Progenitor cell of endocrine pancreas (in vitro differentiated cells): ENCODE measurements around a stretch of chr11.

GRCh38 chr11:75303502-75304132 is 47.8 kb downstream of the ARRB1 start:
- PRO-cap: no peak

GRCh38 chr11:75337082-75337705 is 14.3 kb downstream of the ARRB1 start:
- PRO-cap: no peak

DNA sequence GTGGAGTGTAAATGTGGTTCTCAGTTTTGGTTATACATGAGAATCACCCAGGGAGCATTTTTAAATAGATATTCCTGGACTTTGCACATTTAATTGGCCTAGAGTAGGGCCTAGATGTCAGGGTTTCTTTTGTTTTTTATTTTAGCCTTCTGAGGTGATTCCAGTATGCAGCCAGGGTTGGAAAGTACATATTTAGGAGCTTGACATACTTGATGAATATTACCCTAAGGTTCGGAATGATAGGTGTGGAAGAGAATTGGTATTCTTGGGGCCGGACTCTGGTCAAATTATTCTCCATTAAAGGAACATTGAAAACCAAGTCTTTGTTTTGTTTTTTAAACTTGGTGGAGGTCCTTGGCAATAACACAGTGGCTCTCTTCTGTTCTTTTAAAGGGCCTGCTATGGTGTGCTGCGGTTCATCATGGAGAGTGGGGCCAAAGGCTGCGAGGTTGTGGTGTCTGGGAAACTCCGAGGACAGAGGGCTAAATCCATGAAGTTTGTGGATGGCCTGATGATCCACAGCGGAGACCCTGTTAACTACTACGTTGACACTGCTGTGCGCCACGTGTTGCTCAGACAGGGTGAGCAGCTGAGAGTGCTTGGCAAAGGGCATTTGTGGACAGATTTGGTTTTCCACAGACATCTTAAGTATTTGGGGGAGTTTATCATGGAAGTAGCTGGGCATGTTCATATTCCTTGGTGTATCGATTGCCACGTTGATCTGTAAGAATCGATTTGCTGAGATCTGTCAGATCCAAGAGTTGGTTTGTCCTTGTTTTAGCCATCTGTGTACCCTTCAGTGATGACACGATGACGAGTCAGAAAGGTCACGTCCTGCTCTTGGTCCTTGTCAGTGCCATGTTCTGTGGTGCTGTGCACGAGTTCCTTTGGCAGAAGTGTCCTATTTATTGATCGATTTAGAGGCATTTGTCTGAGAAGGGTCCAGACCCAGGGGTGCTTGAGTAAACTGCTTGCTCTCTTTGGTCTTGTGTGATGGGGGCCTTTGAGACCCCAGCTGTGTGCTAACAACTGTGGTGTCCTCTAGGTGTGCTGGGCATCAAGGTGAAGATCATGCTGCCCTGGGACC is 4.7 kb downstream of the RPS3 start:
- PRO-cap: unidirectional peak, plus-strand start at position 795 of the sequence

DNA sequence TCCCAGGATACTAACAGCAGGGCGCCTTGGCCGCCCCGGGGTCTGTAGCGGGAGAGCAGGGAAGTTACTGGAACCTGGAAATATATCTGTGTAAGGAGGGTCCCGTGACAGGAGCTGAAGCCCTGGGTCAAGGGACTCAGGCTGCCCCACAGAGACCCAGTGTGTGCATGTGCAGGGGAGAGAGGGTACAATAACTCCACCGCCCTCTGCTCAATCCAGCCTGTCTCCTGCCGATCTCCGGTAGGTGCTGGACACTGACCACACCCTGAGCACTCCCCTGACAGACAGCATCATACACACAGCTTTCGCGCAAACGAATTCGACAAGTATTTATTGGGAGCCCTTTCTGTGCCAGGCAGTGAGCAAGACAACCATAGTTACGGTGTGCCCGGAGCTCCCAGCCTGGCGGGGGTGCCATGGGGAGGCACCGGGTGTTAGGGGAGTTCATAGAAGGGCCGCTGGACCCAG is 2.0 kb downstream of the KLHL35 start:
- PRO-cap: no peak

DNA sequence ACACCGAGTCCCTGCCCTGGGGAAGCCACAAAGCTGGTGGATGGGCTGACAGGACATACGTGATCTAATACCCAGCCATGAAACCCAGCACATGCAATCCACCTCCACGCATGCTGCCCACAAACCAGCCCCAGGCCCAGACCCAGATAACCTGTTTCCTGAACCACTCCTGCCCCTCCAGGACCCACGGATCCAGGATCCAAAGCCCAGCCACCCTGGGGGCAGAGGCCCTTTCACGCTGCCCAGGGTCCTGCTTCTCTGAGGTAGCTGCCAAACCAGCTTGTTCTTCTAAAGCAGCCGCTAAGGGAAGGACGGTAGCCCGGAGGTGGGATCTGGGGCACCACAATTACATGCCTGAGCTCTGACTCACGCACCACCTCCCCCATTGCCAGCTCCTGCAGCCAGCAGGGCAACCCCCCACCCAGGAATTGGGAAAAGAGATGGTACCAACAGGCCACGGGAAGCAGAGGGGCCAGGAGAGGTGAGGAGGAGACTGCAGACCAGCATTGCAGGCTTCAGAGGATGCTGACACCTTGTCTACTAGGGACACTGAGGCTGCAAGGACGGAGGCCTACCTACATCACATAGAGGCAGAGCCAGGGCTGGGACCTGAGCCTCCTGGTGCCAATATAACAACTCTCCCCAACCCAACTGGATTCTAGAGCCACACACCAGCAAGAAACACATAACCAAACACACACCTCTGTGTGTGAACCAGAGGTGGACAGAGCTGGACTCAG is 35.1 kb downstream of the GDPD5 start:
- PRO-cap: no peak

DNA sequence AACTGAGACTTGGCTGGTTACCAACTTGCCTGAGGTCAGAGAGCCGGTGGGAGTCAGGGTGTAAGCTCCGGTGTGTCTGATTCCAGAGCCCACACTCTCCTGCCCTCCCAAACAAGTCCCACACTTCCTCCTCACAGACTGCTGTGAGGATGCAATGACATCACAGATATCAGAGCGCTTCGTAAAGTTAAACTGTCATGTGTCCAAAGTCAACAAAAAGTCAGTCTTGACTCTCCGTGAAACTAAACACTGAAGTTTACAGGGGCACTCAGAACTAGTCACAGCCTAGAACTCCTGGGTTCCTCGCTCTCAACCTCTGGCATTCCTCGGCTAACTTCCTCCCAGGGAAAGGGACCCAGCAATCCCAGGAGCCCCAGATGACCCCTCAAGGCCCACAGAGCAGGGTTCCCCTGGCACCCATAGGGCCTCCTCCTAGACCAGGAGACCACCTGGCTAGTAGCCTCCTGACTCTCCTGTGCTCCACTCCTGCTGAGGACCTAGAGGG is 12.3 kb downstream of the GDPD5 start:
- PRO-cap: no peak

GRCh38 chr11:75547398-75547899 is 14.6 kb upstream of the SERPINH1 start:
- PRO-cap: unidirectional peak, plus-strand start at chr11:75547832

- PRO-cap: no peak
Measured at GRCh38 chr11:75558005-75558746, 3.9 kb upstream of the SERPINH1 start.

DNA sequence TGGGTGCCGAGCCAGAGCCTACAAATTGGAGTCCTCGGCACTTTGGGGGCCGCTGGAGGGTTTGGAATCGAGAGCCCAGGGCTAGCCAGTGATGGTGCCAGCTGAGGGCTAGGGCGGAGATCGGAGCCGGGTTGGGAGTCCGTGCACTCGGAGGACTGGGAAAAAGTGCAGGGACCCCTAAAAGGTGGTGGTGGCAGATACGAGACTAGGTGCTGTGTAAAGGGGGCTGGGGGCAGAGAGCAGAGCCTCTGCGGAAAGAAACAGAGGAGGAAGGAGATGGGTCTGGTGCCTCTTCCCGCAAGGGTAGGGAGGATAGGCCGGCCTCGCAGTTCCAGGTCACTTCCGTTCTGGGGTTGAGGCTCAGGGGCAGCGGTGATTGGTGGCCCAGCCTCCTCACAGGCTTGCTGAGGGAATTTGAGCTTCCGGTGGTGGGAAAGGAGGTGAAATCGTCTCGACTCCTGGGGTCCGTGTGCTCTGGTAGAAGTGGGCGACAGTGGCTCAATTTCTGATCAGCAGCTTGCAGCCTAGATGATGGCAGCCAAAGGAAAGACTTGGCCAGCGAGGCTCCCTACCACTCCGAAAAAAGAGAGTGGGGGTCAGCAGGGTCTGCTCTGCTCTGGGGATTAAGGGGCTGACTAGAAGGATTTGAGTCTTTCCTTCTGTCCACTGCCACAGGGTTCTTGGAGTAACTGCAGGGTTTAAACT is 521 bp downstream of the SERPINH1 start:
- PRO-cap: bidirectional peak, plus-strand start at position 443 of the sequence, minus-strand start at position 314 of the sequence

- PRO-cap: no peak
Measured at GRCh38 chr11:75564814-75565985, 3.1 kb downstream of the SERPINH1 start.

GRCh38 chr11:75734639-75735389 is 17.2 kb downstream of the MOGAT2 start:
- PRO-cap: no peak

- PRO-cap: no peak
Measured at GRCh38 chr11:75890244-75891049, 75.4 kb downstream of the UVRAG start.

DNA sequence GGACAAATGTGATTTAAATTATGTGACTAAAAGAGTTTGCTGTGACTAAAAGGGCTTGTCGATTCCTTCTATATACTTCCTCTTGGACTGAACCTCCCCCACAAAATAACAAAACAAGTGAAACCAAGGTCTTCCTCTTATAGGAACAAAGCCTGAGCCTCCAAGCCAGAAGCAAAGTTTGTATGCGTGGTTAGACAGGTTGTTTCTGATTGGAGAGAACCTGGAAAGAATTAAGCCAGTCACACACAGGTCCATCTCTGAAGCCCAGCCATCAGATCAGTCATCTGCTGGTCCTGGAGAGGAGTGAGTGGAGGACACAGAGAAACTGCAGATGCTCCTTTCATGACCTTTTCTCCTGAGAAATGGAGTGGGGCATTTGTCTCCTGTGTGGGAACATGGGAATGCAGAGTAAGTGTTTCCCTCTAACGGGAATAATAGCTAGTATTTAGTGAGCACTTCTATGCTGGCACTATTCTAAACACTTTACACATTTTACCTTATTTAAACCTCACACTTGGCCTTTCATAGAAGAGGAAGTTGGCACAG is 77.0 kb downstream of the UVRAG start:
- PRO-cap: no peak

DNA sequence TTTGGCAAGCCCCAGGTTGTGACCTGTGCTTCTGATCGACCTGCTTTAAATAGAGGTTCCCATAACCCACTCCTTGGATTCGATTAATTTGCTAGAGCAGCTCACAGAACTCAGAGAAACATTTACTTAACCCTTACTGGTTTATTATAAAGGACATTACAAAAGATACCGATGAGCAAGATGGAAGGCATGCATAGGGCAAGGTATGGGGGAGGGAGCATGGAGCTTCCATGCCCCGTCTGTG is 190.6 kb downstream of the UVRAG start:
- PRO-cap: no peak

DNA sequence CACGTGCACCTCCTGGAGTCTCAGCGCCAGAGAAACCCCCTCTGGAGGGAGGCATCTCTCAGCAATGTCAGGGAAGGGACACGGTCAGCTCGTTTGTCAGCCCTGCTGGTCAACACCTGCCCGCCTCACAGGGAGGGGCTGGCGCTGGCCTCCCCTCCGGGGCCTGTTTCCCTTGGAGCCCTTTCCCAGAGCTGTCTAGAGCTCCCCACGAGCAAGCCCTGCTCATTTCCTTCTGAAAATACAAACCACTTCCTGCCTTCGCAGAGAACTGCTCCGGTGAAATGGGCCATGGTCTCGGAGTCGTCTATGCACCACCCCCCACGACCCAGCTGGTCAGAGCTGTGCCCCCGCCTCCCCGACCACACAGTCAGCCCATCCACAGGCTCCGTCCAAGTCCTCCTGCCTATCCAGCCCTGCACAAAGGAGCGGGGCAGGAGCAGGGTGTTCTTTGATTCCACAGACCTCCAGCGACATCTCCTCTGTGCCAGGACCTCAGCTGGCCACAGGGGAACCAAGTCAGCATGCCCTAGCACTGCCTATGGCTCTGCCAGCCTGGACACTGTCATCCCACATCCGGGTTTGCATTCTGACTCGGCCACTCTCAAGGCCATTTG is 81.9 kb upstream of the WNT11 start:
- PRO-cap: no peak

DNA sequence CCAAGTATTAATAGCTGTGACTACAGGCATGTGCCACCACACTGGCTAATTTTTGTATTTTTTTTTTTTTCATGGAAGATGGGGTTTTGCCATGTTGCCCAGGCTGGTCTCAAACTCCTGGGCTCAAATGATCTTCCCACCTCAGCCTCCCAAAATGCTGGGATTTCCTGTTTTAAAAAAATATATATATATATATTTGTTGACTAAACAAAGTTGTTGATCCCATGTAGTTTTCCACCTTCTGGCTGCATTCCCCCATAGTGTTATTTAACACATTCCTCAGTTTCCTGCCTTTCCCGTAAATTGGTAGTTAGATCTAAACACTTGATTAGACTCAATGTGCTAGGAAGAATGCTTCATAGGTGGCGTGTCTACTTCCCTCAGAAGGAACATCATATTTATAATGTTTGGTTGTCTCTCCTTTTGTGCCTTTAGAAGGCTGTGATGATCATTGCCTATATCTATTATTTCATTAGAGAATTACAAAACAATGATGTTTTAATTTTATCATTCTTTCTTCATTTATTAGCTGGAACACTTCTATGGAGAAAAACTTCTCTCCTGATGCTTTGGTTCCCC is 38.7 kb downstream of the LRRC32 start:
- PRO-cap: no peak

DNA sequence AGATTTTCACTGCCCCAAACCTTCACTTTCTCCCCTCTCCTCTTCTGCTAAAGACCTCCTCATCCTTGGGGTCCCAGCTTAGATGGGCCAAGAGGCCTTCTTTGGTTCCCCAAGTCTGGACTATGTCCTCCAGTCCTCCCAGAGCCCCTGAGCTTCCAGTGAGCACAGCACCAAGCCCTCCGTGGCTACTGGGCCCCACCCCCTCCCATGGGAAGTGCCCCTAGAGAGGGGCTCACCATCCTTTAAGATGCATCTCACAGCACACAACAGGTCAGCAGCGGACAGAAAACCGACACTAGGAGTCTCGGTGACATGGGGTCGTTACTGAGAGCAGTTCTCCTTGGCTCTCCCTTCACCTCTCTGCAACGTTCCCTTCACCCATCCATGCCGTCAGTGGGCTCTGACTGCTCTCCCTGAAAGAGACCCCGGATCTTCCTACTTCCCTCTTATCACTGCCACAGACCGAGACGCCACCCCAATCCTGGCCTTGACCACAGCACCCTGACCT is 2.6 kb downstream of the LRRC32 start:
- PRO-cap: no peak

GRCh38 chr11:76792818-76793398 is 9.8 kb downstream of the TSKU start:
- PRO-cap: no peak

DNA sequence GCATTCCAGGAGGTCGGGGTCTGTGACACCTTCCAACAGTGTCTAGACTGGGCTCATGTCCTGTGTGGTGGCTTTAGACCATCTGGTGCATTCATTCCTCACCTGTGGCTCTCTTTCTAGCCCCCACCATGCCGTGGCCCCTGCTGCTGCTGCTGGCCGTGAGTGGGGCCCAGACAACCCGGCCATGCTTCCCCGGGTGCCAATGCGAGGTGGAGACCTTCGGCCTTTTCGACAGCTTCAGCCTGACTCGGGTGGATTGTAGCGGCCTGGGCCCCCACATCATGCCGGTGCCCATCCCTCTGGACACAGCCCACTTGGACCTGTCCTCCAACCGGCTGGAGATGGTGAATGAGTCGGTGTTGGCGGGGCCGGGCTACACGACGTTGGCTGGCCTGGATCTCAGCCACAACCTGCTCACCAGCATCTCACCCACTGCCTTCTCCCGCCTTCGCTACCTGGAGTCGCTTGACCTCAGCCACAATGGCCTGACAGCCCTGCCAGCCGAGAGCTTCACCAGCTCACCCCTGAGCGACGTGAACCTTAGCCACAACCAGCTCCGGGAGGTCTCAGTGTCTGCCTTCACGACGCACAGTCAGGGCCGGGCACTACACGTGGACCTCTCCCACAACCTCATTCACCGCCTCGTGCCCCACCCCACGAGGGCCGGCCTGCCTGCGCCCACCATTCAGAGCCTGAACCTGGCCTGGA is 12.5 kb downstream of the TSKU start:
- PRO-cap: no peak

GRCh38 chr11:76823290-76824018 is 37.3 kb upstream of the ACER3 start:
- PRO-cap: no peak